ENCODE measurements around a stretch of chr17.

- PRO-cap: no peak
Measured at GRCh38 chr17:72191871-72192257, 71.0 kb downstream of the SOX9 start.

- PRO-cap: no peak
Measured at GRCh38 chr17:72410802-72411554, 290.2 kb downstream of the SOX9 start.

DNA sequence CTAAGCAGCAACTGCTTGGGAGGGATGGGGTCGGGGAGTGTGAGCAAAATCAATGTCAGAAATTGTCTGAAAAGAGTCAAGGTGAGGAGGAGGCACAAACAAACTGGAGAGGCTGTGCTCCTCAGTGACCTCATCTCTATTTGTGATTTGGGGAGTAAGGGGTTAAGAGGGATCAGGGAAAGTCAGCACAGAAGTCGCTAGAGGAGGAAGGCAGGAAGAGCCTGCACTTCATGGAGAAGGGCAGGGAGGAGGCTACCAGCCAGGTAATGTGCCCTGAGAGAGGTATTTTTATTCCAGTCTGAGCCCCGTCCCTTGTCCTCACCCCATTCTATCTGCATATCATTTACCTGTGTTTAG is 332.2 kb downstream of the SOX9 start:
- PRO-cap: no peak

GRCh38 chr17:72567273-72568012 is 446.6 kb downstream of the SOX9 start:
- PRO-cap: no peak

DNA sequence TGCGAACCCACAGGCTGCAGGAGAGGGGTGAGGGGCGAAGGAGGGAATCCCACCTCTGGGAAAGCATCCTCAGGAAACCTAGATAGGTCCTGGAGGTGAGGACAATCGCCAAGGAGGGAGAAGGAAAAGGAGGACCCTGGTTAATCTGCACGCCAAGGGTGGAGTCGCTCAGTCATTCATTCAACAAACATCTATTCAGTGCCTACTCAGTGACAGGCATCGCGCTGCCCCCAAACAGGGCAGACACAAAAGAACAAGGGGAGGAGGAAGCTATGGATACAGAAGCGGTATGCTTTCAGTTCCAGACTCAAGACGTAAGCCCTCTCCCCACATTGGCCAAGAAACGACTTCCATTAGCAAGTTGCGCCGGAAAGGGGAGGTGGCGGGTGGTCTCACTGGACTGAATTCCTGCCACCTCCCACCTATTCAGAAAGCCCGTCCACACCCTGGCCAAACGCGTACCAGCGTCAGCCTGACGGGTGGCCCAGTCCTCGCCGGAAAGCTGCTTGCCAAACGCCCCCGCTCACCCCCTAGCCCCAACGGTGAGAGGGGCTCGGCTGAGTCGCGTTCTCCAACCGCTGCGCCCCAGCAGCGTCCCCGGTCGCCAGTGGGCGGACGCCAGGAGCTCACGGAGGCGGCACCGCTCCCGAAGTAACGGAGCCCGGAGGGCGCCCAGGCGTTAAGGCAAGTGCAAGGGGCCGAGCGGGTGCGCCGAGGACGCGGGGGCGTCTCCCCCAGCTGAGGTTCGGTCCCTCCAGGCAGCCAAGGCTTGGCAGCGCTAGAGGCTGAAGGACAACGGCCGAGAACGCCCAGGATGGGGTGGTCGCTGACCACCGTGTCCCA is 470.6 kb downstream of the SOX9 start:
- PRO-cap: no peak

GRCh38 chr17:72592148-72593062 is 471.6 kb downstream of the SOX9 start:
- PRO-cap: unidirectional peak, minus-strand start at chr17:72592804

- PRO-cap: no peak
Measured at GRCh38 chr17:72639594-72640267, 452.8 kb downstream of the SLC39A11 start.

DNA sequence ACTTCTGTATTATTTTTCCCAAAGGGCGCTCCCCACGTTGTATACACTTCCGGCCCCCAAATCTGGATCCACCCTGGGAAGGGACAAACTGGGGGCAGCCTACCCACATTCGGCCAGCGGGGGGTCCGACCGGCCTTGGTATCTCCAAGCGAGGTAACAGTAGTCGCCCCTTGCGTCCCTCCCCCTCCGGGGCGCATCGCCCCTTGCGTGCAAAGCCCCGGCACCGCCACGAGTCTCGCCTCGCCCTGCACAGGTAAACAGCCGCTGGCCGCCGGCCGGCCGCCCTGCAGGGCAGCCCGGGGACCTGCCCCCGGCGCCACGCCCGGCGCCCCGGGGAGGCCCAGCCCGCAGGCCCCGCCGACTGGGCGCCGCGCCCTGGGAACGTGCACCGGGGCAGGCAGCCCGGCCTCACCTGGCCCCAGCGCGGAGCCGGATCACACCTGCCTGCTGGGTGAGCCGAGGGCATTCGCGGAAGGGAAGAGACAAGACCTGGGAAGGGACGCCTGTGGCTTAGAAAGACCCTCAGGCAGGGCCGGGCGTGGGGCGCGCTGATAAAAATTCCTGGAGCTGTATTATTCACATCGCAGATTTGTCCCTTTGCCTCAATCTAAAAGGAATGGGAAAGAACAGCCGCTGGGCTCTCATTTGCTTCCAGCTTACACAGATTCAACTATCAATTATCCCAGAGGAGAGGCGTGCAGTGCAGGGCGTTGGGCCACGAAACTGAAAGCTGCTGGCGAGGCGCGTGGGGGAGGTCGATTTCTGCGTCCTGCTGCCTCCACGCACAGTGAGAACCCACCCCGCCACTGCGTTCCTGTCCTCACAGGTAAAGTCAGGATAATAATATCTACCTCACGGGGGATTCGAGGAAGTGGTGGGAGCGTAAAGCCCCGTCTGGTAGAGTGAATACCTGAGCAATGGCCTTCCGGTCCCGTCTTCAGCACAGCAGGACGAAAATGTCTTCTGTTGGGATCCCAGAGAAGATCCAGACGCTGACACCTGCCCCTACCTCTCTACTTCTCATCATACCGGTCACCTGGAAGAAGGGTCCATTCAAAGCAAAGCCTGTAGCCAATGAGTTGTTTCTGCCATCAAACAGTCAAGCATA is 451.9 kb downstream of the SLC39A11 start:
- PRO-cap: no peak

DNA sequence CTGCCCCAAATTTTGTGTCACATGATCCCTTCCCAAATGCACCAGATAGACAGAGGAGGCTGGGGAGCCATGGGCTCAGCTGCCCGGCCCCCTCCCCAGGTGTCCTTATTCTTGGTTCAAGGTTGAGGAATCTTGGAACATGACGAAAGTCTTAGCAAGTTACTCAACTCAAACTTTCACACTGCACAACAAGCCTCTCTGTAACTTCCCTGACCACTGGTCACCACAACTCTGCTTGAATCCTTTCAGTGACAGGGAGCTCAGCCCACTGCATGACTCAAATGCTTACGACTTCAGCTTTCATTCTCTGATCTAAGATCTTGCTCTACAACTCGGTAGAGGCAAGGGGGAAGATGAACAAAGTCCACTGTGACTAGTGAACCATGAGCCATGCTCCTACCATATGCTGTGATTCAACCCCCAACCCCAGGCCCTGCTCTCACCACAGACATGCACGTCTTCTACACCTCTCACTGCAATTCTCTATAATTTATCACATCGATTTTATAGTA is 160.9 kb downstream of the SLC39A11 start:
- PRO-cap: no peak

DNA sequence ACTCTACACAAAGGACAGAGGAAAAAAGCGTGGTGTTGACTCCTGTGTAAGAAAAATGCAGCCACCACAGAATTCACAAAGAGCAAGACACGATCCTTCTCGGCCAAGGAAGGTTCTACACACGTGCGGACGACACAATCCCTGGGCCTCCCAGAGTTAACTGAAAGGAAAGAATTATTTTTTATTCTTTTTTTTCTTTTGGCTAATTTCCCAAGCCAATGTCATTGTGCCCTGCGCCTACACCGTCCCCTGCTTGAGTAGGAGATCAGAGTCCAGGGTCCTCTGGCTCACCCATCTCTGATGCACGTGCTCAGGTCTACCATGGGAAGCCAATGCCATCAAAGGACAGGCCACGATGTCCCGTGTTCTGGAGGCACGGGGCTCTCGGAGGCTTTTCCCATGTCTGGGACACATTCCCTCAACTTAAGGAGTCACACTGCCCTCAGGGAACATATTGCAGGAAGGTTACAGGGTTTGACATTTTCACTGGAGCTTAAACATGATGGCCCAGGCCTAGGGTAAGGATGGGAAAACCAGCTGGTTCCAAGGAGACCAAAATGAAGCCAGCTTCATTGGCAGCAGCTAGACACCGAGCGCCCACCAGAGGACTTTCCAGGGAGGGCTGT is 123.7 kb downstream of the SLC39A11 start:
- PRO-cap: unidirectional peak, minus-strand start at position 154 of the sequence

- PRO-cap: no peak
Measured at GRCh38 chr17:73165958-73166691, 1.3 kb downstream of the SSTR2 start.

- PRO-cap: no peak
Measured at GRCh38 chr17:73191838-73192451, 910 bp upstream of the COG1 start.

DNA sequence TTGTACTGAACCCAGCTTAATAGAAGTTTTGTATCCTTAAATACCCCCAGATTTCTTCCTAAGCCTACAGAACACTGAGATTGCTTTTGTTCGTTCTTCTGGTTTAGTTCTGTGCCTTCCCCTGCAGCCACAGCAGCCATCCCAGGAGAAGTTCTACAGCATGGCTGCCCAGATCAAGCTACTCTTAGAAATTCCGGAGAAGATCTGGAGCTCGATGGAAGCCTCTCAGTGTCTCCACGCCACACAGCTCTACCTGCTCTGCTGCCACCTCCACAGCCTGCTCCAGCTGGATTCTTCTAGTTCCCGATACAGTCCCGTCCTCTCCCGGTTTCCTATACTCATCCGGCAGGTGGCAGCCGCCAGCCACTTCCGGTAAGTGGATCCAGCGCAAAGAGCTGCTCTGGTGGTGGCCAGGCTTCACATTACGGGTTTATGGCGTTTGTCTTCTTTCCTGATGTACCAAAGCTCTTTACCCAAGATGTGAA is 3.6 kb downstream of the COG1 start:
- PRO-cap: no peak

DNA sequence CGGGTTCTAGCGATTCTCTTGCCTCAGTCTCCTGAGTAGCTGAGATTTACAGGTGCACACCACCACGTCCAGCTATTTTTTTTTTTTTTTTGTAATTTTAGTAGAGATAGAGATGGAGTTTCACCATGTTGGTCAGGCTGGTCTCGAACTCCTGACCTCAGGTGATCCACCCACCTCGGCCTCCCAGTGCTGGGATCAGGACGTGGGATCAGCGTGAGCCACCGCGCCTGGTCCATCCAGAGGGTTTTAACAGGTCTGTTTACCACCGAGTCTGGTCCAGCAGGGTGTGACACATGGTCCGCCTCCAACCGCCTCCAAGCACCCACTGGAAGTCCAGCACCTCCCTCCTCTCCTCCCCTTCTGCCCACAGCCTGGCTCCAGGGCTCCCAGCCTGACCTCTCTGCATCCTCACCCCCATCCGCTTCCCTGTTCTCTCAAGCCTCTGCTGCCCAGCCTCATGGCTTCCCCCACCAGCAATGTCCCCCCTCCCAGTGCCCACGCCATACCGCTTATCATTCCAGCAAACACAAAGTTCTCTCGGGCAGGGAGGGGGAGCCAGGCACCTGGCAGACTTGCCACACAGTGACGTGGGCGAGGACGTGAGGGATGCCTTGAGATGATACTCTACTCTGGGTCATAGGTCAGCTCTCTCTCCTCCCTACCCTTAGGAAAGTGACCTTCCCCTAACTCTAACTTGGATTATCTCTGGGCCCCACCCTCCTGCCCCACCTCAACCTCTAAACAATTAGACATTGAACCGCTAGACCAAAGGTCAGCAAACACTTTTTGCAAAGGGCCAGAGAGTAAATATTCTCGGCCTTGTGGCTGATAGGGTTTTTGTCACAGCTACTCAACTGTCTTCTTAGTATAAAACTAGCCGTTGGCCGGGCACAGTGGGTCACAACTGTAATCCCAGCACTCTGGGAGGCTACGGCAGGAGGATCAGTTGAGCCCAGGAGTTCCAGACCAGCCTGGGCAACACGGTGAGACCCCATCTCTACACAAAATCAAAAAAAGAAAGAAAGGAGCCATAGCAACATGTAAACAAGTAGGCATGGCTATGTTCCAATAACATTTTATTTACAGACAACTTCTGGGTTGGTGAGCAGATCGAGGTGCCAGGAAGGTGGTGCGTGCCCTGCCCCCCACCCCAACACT is 23.1 kb downstream of the CDC42EP4 start:
- PRO-cap: bidirectional peak, plus-strand start at position 588 of the sequence, minus-strand start at position 497 of the sequence

- PRO-cap: unidirectional peak, plus-strand start at chr17:73305380
Measured at GRCh38 chr17:73304842-73305704, 6.7 kb downstream of the CDC42EP4 start.

DNA sequence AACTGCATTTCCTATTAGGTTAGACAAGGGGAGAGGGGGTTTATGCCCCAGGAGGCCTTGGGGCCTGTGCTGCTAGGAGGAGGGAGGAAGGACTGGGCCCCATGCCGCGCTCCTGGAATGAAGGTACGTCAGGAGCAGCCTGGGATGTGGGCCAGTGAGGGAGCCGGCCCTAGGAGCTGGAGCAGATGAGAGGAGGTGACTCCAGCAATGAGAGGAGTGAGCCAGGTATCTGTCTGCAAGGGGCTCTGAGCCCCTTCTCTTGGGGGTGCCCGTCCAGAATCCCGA is 46.9 kb upstream of the CDC42EP4 start:
- PRO-cap: no peak

DNA sequence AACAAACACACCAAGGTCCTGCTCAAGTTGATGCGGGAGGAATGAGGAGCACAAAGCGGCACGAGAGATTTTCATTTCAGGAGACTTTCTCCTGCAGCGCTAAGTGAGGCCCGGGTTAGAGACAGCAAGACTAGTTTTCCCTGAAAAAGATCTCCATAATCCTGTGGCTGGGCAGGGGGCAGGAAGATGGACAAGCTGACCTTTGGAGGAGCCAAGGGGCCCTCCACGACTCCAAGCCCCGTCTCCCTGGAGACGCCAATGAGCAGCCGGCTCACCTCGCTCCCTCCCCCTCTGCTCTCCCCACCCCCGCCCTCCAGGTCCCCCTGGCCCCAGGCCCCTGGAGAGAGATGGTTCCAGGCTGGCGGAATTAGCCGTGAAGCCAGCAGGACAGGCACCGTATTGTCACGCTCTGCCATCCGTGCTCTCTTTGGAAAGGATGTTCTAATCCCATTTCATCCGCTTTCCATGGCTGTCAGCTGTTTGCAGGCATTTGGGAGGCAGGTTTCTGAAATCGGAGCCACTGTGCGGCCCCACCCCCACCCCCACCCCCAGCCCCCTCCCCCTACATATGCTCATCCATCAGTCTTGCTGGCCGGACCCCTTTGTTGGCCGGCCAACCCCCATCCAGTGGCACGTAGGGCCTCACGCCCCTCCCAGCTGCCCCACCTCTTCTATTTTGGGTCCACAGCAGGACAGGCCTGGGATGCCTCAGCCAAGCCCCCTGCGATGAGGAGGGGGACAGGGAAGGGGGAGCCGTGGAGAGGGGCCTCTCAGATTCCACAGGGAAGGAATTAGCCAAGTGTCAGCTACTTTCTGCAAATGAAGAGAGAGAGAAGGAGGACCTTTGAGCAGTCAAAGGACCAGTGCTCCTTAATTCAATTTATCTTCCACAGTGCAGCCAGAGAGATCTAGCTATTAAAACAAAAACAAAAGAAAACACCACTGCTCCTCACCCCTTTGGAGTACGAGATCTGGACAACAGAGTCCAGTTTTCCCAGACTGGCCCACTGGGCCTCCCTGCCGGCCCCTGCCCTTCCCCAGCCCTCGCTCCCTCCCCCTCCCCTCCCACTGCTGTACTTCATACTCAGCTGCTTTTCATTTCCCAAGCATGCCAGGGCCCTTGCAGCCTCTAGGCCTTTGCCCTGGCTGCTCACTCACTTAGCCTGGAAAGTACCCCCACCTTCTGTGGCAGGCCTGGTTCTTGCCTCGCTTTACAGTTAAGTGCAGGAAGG is 30.8 kb downstream of the SDK2 start:
- PRO-cap: no peak

- PRO-cap: no peak
Measured at GRCh38 chr17:73705556-73706029, 61.3 kb upstream of the SDK2 start.

- PRO-cap: no peak
Measured at GRCh38 chr17:73770535-73771198, 126.4 kb upstream of the SDK2 start.

DNA sequence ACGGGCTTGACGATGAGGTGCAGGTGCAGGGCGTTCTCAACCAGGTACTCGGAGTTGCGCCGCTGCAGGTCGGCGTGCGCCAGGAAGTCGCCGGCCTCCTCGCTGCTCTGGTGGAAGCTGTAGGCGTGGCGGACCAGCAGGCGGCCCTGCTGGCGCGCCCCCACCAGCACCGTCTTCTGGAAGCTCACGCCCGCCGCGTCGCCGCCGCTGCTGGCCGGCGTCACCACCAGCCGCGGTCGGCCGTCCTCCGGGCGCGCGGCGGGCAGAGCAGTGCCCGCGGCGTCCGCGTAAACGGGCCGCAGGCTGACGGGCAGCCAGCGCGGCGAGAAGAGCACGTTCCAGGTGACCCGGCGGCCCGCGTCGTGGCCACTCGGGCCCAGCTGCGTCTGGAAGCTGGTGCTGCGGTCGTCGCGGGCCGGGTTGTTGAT is 5.0 kb downstream of the BTBD17 start:
- PRO-cap: no peak

Measured in parotid gland (tissue), 1 donor.